Urinary bladder (tissue), 3 donors: ENCODE measurements around the gene GREB1.

DNA sequence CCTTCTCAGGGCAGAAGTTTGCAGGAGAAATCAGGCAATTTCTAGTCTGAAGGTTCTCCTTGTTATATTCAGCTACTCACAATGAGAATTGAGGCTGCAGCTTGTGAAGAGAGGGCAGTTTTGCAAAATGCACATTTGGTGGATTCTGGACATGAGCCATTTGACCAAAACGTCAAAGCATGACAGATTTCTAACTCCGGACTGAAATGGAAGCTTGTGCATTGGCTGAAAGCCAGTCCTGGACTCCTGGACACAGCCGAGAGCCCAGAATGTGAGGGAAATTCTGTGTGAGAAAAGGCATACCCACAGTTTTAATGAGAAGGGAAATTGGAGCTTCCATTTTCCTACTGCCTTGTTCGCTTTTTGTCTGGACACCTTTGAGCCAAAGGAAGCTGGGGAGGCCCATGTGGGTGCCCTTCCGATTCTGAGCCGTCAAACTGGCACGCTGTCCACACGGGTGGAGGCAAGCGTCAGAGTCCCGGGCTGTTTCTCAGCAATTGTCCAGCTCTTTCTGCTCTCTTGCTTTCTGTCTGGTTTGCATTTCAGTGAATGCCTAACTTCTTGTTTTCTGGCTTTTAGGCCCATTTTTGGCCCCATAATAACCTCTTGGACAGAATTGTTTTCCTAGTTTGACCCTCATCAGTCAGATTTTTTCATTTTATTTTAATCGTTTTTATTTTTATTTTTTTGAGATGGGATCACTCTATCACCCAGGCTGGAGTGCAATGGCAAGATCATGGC lies 23.8 kb upstream of the ROCK2 start:
- PRO-cap: unidirectional peak, plus-strand start at position 91 of the sequence
- RAMPAGE, long total RNA: no peak

DNA sequence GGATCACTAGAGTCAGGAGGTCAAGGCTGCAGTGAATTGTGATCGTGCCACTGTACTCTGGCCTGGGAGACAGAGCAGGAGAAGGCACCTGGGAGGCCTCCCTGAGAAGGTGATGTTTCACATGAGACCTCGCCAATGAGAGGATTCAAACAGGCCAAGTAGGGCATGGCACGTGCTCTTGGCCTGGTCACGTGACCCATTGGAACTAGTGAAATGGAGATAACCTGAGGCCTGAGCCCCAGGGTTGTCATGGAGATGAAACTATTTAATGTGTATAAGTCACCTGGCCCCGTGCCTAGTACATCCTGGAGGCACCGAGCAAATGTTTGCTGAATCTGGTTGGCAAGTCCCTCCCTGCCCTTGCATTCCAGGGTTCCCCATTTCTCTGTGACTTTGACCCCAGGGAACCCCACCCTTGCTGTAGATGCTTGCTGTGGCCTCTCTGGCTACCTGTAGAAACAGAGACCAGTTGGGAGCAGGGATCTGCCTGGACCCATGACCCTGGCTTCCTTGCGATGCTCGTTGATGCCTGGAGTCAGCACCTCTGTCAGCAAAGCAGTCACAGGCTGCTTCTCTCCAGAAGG lies 26.2 kb upstream of the ROCK2 start:
- PRO-cap: no peak
- RAMPAGE, long total RNA: no peak

- PRO-cap: no peak
- RAMPAGE, long total RNA: no peak
These were observed 28.1 kb upstream of the GREB1 start for GRCh38 chr2:11505835-11506108.

GRCh38 chr2:11533852-11534362 lies at the start of gene GREB1:
TSS of gene GREB1 (plus strand) at chr2:11534045.
- PRO-cap: no peak
- RAMPAGE, long total RNA: no peak

DNA sequence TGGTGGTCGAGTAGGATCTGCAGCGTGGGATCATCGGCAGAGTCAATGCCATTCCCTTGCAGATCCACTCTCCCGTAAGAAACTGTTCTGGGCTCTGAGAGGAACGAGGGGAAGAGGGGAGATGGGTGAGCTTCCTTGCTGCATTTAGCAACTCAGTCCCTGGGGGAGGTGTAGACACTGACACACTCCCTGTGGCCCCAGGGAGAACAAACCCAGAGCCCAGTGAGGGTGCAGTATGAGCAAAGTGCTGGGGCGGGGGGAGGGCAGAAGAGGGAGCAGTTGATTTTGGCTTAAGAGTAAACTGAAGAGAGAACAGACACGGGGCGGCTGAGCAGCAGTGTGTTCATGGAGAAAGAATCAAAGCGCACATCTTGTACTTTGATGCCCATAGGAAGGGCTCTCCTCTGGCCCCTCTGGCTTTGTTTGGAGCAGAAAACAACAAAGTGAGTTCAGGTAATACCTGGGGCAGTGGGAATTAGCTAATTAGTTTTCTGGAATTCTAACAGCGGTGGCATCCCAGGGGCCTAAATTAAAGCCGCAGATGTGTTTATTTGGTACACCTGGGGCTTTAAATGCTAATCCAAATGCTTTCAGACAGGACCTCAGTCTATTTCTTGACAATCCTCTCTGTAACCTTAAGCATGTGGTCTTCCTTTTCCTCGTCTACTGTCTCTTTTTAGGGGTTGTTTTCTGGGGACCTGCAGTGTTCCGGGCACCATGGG lies 8.7 kb downstream of the GREB1 start:
- PRO-cap: no peak
- RAMPAGE, long total RNA: no peak

DNA sequence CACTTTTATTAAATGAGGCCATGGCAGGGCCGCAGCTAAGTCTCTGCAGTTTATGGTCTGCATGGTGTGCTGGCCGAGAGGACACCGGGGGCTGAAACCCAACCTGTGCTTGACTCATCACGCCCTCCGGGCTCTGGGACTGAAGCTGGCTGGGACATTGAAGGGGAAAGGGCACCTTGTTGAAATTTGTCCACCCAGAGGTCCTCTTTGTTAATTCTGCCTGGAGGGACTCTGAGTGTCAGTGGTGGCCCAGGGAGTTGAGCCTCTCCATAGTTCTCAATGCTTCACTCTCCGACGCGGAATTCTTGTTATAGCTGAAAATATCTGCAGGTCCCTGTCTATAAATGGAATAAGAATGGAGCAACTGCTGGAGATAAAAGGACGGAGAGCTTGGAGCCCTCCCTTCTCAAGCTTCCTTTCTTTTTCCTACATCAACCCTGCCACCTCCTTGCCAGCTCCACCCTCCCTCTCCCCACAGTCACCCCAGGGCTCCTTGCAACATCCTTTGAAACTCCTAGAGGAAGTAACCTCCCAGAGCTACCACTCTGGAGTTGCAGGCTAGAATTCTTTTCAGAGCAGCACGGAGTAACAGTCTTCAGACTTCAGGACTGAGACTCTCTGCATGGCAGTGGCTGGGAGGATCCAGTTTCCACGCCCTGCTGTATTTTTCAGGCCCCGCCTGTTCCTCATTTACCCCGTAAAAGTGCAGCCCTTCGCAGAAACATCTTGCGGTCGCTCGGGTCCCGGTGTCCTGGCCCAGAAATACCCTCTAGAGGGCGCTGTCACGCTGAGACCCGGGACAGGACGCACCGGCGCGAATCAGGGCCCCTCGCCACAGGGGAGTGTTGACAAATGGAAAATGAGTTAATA lies 18.1 kb upstream of the NTSR2 start:
- PRO-cap: bidirectional peak, plus-strand start at position 718 of the sequence, minus-strand start at position 620 of the sequence
- RAMPAGE, long total RNA: no peak

GRCh38 chr2:11688792-11689296 lies 18.8 kb upstream of the NTSR2 start:
- PRO-cap: no peak
- RAMPAGE, long total RNA: no peak

DNA sequence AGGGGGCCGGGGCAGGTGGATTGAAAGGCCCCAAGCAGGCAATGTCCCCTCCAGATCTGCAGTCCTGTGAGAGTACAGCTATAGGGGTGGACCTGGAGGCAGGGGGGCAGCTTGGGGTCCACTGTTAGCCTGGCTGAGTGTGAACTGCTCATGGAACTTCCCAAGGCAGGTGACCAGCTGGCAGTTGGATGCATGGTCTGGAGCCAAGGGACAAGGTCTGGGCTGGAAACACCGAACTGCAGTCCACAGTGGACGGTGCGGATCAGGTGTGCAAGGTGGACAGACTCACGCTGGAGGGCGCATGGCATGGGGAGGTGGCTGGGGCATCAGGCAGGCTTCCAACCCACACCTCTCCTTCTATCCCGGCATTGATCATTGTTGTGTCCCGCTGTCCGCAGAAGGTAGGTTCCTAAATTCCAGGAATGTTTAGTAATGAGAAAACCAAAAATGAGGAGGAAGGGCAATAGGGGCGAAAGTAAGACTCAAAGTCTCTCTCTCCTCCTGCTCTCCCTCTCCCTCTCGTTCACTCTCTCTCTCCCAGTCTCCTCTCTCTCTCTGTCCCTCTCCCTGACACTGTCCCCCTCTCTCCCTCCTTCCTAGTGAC lies 30.4 kb upstream of the LPIN1 start:
- PRO-cap: no peak
- RAMPAGE, long total RNA: no peak

DNA sequence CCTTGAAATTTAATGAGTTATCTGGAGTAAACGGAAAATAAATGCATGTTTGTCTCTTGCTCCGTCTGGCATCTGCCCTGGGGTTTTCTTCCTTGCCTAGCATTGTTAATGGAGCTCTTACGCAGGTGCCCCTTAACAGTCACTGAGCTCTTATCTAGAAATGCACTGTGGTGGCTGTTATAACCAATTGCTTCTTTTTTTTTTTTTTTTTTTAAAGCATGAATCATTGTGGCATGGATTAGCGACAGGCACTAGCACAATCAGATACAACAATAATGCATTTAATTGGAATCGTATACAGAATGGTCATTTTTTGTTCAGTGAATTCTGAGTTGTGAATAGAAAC lies 26.9 kb upstream of the LPIN1 start:
- PRO-cap: no peak
- RAMPAGE, long total RNA: no peak

DNA sequence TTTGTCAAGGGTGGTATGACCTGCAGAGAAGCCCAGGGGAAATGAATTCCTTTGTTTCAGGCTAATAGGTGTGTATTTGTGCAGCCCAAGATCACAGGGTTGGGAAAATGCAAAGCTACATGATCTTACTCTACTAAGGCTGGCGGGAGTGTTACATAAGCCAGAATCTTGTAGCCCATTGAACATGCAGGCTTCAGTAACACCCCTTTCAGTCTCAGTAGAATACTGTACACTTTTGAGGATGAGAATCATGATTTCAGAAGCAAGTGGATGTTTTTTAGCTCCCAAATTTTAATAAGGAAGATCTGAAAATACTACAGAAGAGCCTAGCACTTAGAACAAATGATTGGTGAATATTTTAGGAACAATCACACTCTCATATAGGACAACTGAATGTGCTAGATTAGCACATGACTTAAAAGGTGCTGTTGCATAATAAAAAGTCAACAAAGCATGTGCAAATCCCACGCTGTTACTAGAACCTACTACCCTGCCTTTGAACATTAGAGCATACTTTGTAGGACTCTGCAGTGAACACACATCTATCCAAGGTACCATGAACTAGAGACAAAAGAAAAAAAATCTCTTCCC lies 23.8 kb upstream of the LPIN1 start:
- PRO-cap: no peak
- RAMPAGE, long total RNA: no peak

DNA sequence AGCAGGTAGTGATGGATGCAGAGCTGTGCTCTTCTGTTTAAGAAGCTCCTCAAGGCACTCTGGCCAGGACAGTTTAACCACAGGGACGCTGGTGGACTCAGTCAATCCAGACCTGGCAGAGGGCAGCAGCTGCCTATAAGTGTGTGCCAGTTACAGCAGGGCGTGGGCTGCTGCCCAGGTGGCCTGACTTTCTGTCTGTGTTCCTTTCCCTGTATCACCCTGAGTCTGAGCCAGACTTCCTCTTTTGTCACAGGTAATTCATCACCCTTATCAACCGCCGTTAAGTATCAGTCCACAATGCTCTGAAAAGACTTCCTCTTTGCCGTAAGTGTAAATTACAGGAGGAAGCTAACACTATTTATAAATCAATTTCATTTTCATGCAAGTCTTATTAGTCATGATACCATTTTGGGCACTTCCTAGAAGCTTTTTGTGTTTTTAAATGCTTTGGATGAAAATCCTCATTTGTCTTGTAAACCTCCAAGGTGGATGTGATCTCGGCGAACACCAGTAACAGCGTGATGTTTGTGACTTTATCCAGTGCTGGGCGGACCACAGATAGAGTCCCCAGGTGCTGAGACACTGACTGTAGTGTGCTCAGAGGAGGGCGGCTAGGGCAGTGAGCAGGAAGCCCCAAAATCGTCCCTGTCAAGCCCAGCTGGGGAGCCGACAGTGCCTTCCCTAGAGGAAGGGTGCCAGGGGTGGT lies 7.1 kb downstream of the LPIN1 start:
- PRO-cap: no peak
- RAMPAGE, long total RNA: no peak

GRCh38 chr2:11767518-11768123 lies 21.2 kb downstream of the LPIN1 start:
- PRO-cap: no peak
- RAMPAGE, long total RNA: no peak

DNA sequence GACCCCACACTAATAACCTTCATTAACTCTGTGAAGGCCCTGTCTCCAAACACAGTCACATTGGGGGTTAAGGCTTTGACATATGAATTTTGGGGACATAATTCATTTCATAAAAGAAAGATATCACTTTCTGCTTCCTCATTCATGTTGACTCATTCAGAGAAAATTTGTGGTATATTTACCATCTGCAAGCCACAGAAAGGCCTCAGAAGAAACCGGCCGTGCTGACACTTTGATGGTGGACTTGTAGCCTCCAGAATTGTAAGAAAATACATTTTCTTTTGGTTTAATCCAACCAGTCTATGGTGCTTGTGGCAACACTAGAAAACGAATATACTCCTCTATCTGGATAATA lies 262.3 kb downstream of the LPIN1 start:
- PRO-cap: no peak
- RAMPAGE, long total RNA: no peak

GRCh38 chr2:12325957-12326174 lies 390.9 kb upstream of the TRIB2 start:
- PRO-cap: no peak
- RAMPAGE, long total RNA: no peak

GRCh38 chr2:12604393-12604823 lies 112.3 kb upstream of the TRIB2 start:
- PRO-cap: no peak
- RAMPAGE, long total RNA: no peak

DNA sequence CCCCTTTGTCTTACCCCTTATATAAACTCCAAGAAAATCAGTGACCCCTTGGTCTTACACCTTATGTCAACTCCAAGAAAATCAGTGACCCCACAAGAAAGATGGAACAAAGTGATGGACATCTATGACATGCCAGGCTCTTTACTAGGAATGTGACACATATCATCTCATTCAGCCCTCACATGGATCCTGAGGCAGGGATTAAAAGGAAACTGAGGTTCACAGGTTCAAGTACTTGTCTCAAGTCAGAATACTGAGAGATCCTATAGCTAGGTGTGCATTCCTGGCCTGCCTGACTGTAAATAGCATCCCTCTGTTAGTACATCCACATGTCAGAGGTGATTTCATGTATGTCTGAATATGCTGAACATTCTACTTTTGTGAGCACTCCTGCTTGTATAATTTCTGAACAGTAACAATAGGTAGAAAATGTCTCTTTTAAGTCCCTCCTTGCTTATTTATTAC lies 16.1 kb upstream of the TRIB2 start:
- PRO-cap: unidirectional peak, minus-strand start at position 294 of the sequence
- RAMPAGE, long total RNA: no peak

- PRO-cap: no peak
- RAMPAGE, long total RNA: no peak
These were observed 14.2 kb downstream of the TRIB2 start for GRCh38 chr2:12730949-12731241.

DNA sequence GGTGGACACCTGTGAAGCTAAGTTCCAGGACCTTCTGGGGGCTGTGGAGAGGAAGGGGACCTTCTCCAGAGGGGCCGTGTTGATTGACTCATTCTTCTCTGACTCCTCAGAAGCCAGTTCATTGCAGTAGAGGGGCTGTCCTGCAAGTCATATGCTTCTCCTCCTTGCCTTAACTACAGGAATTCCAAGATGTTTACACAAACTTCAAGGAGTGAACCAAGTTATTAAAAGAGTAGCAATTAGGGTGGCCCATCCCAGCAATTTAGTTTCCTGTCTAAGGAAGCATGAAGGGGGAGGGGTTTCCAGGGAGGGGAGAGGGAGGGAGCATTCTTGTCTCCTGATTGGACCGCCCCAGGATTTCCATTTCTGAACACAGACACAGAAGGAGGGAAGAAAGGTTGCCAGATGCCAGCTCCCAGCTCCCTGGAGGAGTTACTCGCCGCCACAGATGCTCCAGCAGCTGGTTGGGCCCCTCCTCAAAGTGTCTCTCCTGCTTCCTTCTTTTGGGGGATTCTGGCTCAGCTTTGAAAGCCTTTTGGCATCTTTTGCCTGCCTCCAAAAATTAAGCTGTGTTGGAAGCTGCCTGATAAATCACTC lies 107.6 kb downstream of the TRIB2 start:
- PRO-cap: no peak
- RAMPAGE, long total RNA: no peak

- PRO-cap: no peak
- RAMPAGE, long total RNA: no peak
These were observed 231.8 kb downstream of the TRIB2 start for GRCh38 chr2:12948432-12949078.

DNA sequence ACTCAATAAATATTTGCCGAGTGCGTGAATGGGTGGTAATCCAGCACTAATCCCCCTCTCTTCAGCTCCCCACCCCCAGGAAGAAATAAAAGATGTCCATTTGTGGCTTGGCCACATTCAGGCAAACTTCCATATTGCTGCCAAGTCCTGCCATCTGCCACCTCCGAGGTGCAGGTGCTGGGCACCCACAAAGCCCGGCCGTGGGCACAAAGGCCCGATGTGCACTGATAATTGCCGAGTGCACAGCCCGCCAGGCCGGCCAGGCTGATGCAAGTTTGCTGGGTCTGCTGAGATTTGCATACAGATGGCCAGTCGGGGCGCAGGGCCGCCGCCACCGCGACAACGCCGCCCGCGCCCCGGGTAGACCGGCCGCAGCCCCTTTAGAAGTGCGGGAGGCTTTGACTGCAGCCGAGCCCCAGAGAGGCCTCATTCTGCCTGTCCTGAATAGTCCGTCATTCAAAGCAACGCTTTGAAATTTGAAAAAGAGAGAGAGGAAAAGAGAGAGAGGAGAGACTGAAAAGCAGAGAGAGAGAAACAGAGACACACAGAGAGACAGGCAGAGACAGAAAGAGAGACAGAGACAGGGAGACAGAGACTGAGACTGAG lies 72.8 kb downstream of the MYCN start:
- PRO-cap: no peak
- RAMPAGE, long total RNA: no peak